ENCODE data around the gene DUSP1.

DNA sequence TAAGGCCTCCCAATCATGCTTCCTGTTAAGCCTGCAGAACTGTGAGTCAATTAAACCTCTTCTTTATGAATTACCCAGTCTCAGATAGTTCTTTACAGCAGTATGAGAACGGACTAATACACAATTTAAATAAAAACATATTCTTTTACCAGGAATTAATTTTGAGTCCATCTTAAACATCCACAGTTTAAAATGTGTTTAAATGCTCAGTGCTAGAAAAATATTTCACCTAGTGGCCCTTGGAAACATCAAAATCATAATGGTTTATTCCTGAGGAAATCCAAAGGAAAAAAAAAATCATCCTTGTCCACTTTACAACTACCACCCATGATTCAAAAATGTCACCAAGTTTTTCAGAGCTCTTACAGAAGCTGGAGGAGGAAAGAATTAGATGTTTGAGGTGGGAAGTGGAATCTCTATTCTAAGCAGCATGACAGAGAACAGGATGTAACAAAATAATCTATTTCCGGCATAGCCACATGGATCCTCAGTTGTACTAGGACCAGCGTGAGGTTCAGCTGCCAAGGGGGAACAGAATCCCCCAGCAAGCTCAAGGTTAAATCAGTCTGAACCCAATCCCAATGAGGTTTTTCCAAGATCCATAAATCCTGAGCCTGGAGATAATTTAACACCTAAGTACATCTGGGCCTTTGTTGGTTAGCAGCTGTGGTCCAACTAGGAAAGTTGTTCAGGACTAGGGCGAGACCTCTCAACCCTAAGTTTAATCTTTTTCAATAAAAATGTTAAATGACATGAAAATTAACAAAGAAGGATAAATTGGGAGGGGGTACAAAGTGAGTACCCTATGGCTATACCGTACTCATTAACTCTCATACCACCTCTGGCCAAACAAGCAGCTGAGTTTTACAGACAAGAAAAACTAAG lies 40.1 kb downstream of the FBXW11 start:
- CAGE, long polyA plus RNA, result no peak
- RRBS, result no CpG with 5 or more reads among the region's 5 CpGs

DNA sequence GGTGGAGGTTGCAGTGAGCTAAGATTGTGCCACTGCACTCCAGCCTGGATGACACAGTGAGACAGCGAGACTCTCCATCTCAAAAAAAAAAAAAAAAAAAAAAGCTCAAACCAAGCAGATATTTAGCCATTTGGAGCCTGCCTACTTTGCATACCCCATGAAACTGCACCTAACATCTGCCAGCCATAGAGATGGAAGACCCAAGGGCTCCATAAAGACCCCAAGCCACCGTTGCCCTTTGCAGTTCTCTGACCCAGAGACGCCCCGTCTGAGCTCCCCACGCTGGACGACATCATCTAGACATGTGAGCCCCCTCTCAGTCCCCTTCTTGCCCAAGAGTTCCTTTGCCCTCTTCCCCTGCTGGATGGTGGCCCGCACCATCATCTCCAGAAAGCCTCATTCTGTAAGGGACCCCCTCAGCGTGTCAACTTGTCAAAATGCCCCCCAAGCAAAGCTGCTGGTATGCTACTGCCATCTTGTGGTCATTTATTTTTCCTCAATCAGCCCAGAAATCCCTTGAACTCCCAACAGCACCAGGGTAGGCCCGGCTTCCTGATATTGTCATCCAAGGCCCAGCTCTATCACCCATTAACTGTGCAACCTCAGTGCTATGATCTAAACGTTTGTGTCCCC lies 53.0 kb upstream of the FBXW11 start:
- CAGE, long polyA plus RNA, result no peak
- RRBS, result no CpG with 5 or more reads among the region's 10 CpGs

GRCh38 chr5:172100585-172101166 lies 87.3 kb downstream of the STK10 start:
- CAGE, long polyA plus RNA, result no peak
- RRBS, result no CpG with 5 or more reads among the region's 16 CpGs

DNA sequence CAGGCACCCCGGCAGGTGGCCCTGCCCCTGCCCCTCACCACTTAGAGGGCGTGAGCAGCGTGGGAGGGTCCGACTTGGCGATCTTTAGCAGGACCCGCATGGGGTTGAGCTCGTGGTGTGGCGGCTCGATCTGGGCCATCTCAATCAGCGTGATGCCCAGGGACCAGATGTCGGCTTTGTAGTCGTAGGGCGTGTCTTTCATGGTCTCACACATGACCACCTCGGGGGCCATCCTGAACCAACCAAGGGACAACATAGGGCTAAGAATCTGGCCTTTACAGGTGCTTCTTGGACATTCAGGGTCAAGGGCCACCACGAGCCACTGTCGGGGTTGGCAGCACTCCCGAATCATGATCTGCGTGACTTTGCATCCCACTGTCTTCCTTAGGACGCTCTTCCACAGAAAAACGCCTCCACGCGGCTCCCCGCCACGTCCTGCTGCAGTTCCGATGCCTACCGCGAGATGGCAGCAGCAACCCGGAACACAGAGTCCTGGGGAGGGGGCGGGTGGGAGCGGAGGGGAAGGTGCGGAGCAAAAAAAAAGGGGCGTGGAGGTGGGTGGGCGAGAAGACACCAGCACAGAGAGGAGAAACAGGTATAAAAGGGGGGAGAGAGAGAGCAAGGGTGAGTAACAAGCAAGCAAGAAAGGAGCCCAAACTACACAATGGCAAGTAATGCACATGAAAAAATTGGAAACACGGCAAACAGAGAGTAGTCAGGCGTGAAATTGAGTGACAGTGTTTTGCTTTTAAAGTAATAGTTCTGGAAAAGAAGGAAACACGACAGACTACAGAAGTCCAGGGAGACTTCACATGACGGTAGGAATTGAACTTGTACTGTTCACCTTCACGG lies 81.2 kb downstream of the STK10 start:
- CAGE, long polyA plus RNA, result no peak
- RRBS, result no CpG with 5 or more reads among the region's 38 CpGs

DNA sequence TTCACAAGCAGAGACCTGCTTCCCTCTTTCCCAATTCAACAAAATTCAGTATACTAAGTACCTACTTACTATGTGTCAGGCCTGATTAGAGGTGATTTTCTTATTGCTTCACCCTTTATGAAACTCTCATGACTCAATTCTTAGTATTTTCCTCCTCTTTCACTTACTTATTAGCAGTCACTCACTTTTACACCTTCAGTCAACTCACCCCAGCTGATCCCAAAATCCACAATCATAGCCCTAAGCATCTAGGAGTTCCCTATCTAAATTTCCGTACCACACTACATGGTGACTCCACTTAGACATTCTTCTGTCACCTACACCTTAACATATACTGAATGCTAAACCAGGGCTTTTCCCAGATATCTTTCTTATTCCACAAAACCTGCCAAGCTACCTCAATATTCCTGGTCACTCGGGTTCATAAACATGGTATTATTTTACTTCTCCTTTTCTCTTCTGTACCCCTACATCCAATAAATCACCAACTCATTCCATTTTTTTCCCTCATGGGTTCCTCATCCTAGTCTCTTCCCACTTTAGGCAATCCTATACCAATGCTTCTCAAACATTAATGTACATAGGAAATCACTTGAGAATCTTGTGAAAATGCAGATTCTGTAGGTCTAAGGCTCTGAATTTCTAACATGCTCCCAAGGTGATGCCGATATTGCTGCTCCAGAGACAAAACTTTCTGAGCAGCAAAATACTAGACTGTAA lies 7.9 kb downstream of the UBTD2 start:
- CAGE, long polyA plus RNA, result no peak
- RRBS, result no CpG with 5 or more reads among the region's 3 CpGs

- CAGE, long polyA plus RNA, result no peak
- RRBS, result no CpG with 5 or more reads among the region's 5 CpGs
Observed at GRCh38 chr5:172362599-172363027, 79.0 kb upstream of the UBTD2 start.

GRCh38 chr5:172365912-172366535 lies 82.5 kb upstream of the UBTD2 start:
- CAGE, long polyA plus RNA, result no peak
- RRBS, result no CpG with 5 or more reads among the region's 5 CpGs

- CAGE, long polyA plus RNA, result no peak
- RRBS, result no CpG with 5 or more reads among the region's 4 CpGs
Observed at GRCh38 chr5:172370240-172370589, 84.1 kb downstream of the SH3PXD2B start.

DNA sequence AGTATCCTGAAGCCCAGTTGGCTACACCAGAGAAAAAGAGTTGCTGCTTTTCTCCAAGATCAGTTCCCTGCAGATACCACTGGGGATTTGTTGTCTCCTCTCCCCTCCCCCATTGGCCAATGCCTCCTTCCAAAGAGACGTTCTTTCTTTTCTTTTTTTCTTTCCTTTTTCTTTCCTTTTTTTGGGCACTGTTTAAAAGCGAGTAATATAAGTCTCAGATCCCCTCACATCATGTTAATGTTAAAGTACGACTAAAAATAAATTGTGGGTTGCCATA lies 66.4 kb upstream of the NEURL1B start:
- CAGE, long polyA plus RNA, result no peak
- RRBS, result no CpG with 5 or more reads among the region's 3 CpGs

DNA sequence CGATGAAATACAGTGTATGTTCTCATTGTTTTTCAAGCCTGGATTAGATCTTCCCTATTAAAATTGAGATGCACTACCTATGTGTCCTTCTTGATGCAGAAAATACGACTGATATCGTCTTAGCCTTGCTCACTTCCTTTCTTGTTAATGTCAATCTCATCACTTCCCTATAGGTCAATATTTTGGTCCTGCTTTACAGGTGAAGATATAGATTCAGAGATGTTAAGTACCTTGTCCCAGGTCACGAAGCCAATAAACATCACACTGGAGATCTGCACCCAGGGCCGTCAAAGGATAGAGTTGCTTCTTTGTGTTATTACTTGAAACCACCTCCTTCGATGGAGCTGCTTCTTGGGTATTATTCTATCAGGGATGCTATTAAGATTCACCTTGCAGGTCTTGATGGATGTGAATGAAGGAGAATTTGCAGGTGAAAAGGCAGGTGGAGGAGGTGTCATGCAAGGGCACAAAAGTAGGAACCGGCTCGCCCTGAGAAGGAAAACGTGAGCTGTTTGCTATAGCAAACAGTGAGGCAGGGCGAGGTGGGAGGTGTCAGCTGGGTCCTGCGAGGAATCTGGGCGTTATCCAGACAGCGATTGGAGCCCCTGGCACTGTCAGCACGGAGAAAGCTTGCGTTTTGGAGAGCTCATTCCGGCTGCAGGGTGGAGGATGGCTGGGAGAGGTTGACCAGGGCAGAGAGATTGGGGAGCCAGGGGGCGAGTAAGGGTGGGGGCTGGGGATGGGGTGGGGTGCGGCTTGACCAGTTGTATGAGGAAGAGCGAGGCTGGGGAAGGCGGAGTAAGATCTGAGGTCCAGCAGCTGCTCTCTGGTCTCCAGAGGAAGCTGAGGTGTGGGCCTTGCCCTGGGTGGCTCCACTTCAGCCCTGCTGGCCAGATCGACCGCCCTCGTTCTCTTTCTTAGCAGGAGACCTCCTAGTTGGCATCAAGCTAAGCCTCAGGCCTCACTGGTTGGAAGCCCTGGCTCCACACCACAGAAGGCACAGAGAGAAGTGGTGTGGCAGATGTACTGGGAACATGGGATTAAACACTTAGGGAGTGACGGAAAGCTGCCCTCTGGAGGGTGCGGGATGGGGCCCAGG lies 54.9 kb upstream of the NEURL1B start:
- CAGE, long polyA plus RNA, result no peak
- RRBS, result no CpG with 5 or more reads among the region's 25 CpGs

DNA sequence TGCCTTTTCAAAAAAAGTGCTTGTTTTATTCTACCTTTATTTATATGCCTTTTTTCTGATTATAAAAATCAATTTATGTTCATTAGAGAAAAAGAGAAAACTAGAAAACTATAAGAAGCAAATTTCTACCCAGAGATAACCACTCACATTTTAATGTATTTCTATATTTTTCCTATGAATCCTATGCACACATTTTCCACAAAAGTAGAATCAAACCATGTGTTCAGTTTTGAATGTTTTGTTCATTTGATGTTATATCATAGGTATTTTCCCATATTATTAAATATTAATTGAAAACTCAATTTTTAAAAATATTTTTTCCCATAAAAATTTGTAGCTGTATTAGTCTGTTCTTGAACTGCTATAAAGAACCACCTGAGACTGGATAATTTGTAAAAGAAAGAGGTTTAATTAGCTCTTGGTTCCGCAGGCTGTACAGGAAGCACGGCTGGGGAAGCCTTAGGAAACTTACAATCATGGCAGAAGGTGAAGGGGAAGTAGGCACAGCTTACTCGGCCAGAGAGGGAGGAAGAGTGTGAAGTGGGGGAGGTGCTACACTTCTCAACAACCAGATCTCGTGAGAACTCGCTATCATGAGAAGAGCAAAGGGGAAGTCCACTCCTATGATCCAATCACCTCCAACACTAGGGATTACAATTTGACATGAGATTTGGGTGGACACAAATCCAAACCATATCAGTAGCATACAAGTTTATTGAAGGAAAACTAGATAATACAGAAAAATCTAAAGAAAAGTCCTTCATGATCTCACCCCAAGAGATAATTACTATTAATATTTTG lies 39.7 kb downstream of the NEURL1B start:
- CAGE, long polyA plus RNA, result no peak
- RRBS, result no CpG with 5 or more reads among the region's 5 CpGs

GRCh38 chr5:172699822-172701236 lies 59.3 kb downstream of the NEURL1B start:
- CAGE, long polyA plus RNA, result no peak
- RRBS, result no CpG with 5 or more reads among the region's 27 CpGs

- CAGE, long polyA plus RNA, result no peak
- RRBS, result no CpG with 5 or more reads among the region's 11 CpGs
Observed at GRCh38 chr5:172721867-172722393, 49.1 kb downstream of the DUSP1 start.

DNA sequence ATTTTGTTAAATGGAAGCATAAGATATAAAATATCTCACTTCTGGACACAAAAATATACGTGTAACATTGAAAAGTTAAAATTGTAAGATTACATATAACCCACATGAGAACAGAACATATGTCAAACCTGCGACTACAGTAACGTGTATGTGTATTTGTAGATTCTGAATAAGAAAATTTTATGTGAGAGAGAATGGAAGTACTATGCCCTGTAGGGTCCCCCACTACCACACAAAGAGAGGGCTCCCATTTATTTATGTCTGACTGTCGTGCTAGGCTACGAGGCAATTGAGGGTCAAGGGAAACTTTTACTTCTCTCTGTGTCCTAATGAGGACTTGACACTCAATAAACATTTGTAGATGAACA lies 33.5 kb downstream of the DUSP1 start:
- CAGE, long polyA plus RNA, result no peak
- RRBS, result no CpG with 5 or more reads among the region's 5 CpGs

DNA sequence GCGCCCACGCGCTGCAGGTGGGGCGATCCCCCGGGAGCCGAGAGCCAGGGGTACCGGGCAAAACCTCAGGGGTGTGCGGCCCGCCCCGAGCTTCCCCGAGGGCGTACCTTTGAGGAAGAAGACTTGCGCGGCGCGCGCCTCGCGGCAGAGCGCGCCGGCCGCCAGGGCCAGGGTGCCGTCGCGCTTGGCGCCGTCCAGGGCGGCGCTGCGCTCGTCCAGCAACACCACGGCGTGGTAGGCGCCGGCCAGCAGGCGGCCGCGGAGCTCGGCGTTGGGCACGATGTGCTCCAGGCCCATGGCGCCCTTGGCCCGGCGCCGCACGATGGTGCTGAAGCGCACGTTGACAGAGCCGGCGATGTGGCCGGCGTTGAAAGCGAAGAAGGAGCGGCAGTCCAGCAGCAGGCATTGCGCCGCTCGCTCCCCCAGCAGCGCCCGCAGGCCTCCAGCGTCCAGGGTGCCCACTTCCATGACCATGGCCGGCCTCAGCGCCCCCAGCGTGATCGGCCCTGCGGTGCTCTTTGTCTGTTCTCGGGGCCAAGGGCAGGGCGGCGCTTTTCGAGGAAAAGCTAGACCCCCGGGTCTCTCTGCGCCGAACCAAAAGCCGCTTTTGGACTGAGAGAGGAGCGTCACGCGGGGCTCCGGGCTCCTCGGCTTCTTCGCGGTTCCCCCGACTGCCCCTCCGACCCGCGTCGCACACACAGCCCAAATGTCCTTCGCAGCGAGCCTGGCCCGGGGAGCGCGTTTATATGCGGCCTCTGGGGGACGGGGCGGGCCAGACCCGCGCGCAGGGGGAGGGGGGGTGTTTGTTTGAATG lies at the start of gene DUSP1:
TSS of gene DUSP1 (minus strand) at position 717 of the 814 bp plus-strand sequence.
- CAGE, long polyA plus RNA, result no peak
- RRBS, result under 1% methylated on average over 56 of the region's 97 CpGs

DNA sequence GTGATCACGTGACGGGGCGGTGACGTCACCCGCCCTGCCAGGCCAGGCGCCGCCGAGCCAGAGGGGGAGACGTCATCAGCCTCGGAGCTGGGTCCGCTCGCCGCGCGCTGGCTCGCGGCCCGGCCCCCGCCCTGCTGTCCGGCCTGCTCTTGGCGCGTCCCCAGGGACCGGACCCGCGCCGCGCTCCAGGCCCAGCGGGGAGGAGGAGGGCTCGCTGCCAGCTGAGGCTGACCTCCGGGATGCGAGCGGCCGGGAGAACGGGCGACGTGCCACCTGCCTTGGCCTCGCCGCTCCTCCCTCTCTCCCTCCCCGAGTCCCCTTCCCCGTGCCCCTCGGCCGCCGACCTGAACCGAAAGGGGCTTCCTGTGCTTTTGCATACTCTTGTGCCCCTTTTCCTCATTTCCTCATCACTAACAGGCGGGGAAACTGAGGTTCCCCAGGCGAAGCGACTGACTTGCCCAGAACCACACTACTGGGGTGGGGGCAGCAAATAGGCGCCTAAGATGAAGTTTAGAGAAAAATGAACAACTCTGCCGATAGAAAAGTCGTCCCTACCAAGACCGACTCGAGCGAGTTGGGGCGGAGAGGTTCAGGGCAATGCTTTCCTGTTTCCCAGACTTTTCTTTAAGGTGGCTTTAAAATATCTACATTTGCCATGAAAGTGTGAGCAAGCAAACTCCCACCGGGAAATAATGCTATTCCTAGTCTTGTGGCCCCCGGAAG lies 459 bp upstream of the DUSP1 start:
- CAGE, long polyA plus RNA, result no peak
- RRBS, result 3% methylated on average over 9 of the region's 56 CpGs

GRCh38 chr5:172802460-172803057 lies 31.5 kb upstream of the ERGIC1 start:
- CAGE, long polyA plus RNA, result no peak
- RRBS, result no CpG with 5 or more reads among the region's 4 CpGs

DNA sequence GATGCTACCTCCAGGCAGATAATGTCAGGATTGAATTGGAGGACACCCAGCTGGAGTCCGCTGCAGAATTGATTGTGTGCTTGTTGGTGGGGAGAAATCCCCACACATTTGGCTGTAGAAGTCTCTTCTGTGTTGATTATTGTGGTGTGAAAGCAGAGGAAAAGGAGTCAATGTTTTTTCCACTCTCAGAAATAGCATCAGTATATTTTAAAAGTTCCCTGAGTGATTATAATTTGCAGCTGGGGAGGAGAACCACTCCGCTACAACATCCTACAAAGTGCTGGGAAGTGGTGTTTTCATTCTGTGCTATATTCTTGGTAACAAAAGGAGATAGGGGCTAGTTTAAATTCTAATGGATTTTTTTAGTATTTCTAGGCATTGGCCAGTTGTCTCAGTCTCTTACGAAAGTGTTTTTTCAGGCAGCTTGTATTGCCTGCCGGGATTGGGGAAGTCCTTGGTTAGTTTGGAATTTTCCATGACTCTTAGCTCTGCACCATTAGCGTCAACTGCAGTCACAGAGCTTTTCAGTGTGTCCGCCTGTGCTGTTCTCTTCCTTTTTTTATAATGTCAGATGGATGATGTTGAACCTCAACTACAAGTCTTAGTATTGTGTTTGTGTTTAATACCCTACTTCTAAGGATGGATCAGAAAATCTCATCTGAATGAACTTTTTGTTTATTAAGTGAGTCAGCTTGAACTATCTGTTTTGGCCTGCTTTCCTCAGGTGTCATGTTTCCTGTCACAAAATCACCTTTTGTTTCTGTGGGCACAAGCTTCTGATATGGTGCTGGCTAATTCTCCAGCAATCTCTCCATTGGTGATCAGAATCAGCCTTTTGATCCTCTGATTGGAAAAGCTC lies 32.9 kb downstream of the ATP6V0E1 start:
- CAGE, long polyA plus RNA, result no peak
- RRBS, result no CpG with 5 or more reads among the region's 6 CpGs

DNA sequence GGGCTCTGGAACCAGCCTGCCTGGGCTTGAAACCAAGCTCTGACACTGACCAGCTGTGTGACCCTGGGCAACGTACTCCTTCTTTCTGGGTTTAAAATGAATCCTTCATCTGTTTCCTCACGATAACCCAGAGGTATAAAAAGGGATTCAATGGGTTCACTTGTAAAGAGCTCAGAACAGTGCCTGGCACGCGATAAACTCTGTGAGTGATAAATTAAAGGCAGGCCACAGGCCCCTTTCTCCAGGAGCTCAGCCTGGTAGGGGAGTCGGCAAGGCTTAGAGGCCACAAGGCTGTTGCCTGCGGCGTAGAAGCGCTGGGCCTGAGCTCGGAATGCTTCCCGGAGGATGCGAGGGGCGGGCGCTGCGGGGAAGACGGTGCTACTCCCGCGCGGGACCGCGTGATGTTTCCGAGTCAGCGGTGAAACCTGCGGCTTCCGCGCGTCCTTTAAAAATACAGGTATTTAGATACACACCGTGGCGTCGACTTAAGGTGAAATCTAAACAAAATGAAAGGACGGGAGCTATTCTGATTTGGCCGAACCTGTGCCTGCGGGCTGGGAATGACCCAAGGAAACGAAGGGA lies 6.4 kb downstream of the NKX2-5 start:
- CAGE, long polyA plus RNA, result no peak
- RRBS, result no CpG with 5 or more reads among the region's 33 CpGs

DNA sequence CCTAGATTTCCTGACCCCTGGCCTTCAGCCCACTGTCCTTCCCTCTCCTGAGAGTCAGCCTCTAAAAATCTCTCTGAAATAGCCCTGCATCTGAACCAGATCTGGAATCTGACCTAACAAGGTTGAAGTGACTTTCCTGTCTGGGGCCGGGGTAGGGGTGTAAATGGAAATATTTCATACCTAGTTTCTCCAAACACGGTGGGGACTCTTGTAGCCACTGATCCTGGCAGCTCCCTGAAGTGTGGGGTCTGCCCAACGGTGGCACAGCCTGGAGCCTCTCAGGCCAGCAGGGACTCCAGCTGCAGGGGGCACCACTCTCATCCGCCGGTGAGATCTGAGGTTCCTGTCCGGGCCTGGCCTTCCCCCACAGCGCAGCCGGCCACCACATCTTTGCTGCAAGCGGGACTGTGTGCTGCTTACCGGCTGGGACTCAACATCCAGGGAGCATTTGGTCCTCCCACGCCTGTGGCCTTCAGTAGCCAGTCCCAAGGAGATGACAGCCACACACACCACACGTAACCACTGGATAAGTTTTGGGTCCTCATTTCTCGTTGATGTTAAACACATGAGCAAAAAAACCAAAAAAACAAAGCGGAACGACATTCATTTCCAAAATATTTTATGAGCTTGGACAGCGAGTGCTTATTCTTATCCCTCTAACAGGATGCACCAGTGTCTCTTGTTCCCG lies 7.7 kb upstream of the NKX2-5 start:
- CAGE, long polyA plus RNA, result no peak
- RRBS, result 39% methylated on average over 2 of the region's 17 CpGs

Measured in mammary epithelial cell (primary cell).